Measurements from ENCODE around the genes C2orf74, COMMD1 and WDPCP.

DNA sequence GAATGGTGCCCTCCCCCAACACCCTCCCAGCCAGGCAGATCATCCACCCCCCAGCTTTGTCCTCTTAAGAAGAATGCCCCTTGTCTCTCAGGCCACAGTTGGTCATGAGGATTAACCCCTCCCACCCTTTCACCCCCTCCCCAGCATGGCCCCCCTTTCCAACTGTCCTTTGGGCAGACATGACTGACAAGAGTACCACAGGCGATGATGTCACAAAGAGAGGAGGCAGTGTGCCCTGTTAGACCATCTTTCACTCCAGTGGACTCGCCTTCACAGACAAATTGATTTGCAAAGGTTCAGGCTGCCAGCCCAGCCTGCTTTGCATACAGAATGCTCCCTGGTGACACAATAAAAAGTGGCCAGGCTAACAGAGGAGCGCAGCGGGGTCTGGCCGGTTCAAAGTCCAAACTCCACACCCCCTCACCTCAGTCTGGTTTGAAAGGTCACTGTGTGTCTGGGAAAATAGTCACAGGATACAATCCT, 237.1 kb downstream of the BCL11A start:
- PRO-cap, result no peak

- PRO-cap, result no peak
These were observed 37.9 kb downstream of the BCL11A start for GRCh38 chr2:60515540-60515997.

- PRO-cap, result no peak
These were observed 37.1 kb downstream of the BCL11A start for GRCh38 chr2:60516335-60516766.

GRCh38 chr2:60519287-60519556, 34.2 kb downstream of the BCL11A start:
- PRO-cap, result no peak

DNA sequence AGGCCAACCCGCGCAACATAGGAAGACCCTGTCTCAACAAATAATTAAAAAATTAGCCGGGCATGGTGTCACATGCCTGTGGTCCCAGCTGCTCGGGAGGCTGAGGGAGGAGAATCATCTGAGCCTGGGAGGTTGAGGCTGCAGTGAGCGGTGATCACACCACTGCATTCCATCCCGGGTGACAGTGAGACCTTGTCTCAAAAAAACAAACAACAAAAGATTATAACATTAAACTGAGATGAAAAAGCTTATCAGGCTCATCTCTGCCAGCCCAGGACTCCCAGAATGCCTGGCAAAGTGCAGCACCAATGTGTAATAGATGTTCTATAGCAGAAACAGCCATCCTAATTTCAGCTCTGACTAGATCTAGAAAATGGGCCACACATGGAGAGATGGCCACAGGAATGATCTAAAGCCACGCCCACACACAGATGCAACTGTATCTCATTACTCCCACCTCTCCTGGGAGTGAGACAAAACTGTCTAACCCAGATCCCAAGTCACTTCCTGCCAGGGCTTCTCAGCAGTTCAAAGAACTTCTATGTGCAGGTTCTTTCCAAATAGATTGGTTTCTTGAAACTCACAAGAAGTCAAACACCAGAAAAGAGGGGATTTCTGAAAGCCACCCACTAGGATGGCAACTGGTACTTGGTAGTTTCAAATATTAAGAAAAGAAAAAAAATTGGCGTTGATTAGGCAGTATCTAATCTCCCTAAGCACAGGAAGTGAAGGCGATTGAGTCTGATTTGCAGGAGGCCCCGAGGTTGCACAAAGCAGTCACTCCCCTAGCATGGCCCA, 50.8 kb downstream of the PAPOLG start:
- PRO-cap, result no peak

- PRO-cap, result no peak
These were observed 13.5 kb upstream of the REL start for GRCh38 chr2:60867741-60868363.

DNA sequence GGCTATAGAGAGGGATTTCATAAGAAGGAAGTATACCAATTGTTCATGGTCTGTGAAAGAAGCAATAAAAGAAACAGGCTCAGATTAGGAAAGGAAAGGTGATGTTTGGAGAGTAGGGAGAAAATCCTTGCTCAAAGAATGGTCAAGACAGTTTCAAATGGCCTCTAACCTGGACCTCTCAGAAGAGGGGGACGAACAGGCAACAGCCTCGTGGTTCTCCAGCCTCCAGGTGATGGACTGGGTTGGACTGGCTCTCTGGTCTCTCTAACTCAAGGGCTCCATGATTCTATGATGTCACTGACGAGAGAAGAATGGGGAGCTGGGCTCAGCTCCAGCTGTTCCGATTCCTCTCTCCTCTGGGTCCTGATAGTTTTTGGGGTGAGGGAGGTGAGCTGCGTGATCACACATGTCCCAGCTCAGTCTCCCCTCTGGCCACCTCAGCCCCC, at the start of gene C2orf74:
Gene C2orf74, plus strand, starts transcription at position 343 of the 446 bp plus-strand sequence.
- PRO-cap, result no peak

GRCh38 chr2:61218420-61219122, 56.6 kb downstream of the C2orf74 start:
- PRO-cap, result no peak

GRCh38 chr2:61539162-61539636, 1.0 kb upstream of the XPO1 start:
- PRO-cap, result no peak

DNA sequence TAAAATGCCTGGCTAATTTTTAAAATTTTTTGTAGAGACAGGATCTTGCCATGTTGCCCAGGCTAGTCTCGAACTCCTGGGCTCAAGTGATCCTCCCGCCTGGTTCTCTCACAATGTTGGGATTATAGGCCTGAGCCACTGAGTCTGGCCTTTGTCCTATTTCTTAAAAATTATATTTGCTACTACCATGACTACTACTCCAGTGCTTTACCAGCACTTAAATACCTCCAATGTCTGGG, 147.3 kb downstream of the FAM161A start:
- PRO-cap, result no peak

DNA sequence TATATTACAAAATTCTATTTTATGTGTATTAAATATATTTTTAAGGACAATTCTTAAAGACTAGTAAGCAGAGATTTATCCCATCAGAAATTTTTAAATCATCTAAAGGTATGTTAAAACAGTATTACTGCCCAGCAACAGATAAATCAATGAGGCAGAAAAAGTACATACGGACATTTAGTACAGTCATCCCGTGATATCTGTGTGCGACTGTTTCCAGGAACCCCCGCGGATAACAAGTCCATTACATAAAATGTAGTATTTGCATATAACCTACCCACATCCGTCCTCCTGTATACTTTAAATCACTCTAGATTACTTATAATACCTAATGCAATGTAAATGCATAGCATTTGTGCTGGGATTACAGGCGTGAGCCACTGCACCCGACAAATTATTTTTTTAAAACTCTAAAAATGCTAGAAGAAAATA, 91.7 kb downstream of the FAM161A start:
- PRO-cap, result no peak

- PRO-cap, result bidirectional peak, plus-strand start at chr2:61905674, minus-strand start at chr2:61905594
These were observed at the start of gene COMMD1 for GRCh38 chr2:61905158-61906354. COMMD1 (plus strand) TSS chr2:61905674.

DNA sequence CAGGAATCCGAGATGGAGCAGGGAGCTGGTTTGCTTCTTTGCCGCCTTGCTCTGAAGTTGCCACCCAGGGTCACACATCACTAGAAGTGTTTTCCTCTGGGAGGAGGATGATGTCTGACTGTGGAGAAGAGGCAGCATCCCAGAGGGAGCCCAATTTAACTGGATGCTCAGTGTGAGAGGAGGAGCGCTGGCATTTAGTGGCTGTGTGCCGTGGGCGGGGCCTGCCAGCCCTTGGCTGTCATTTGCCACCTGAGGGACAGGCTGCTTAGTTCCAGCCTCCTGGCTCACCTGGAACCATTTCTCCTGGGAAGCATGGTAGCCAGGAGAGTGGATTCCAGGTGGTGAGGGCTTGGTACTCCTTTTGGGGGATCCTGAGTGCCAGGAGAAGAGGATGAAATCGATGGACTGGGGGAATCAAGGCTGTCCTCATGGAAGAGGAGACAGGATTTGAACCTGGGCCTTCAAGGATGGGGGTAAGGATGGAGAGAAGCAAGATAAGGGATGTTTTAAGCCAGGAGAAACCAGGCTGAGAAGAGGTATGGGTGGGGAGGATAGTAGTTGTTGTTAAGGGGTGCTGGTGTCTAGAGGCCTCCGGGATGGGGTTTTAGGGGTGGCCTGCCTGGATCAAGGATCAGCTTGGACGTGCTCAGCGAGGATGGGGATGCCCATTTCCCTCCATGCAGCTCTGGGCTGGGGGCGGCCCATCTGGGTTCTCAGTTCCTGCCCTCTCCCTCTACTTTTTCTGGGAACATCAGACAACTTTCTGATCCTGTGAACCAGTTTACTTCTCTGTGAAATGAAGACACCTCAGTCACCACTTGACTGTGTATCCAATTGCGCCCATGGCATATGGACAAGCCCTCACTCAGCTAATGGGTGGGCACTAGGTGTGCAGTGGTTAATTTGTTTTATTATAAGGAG, 9.9 kb downstream of the B3GNT2 start:
- PRO-cap, result no peak

- PRO-cap, result no peak
These were observed 108.8 kb downstream of the B3GNT2 start for GRCh38 chr2:62304497-62305422.

GRCh38 chr2:62491882-62492372, 14.1 kb downstream of the TMEM17 start:
- PRO-cap, result no peak

DNA sequence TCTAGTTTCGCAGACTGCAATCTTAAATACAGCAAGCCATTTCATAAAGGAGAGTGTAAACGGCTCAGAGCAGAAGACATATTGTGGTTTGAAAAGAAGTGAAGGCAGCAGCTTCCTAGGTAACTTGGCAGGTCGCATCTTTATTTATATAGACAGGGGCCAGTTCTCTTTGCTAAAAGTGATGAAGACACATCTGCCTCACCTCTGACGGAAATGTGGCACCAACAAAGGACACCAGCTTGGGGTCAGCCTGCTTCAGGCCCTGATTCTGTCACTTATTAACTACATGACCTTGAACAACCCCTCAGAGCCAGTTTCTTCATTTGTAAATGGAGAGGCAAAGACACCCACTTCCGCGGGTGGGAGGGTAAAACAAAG, 63.9 kb upstream of the TMEM17 start:
- PRO-cap, result no peak

- PRO-cap, result no peak
These were observed 169.5 kb upstream of the OTX1 start for GRCh38 chr2:62881152-62881473.

DNA sequence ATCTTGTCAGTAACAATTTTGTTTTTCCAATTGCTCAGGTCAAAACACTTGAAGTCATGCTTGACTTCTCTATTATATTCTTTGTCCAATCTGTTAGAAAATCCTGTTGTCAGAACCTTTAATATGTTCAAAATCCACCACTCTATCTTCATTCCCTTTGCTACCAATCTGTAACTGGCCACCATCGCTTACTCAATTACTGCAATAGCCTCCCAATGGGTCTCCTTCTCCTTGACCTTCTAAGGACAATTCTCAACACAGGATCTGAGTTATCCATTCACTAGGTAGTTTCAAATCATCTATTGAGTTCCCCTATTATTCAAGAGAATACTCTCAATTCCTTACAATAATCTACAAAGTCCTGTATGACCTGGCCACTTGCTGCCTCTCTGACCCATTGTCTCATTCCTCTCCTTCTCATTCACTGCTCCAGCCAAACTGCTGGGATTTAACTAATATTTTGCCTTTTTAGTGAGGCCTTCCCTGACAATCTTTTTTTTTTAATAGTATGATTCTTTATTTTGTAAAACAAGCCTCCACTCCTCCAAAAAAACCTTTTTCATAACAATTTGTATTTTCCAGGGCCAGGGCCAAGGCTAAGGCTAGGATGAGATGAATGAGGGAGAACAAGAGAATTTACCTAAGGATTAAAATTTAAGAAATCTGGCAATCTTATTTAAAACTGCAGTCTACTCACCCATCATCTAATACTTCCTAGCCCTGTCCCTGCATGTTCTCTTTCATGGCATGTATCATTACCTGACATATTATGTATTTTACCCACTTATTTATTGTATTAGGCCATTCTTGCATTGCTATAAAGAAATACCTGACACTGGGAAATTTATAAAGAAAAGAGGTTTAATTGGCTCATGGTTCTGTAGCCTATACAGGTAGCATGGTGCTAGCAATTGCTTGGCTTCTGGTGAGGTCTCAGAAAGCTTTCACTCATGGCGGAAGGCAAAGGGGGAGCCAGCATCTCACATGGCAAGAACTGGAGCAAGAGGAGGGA, 216.8 kb downstream of the WDPCP start:
- PRO-cap, result no peak

DNA sequence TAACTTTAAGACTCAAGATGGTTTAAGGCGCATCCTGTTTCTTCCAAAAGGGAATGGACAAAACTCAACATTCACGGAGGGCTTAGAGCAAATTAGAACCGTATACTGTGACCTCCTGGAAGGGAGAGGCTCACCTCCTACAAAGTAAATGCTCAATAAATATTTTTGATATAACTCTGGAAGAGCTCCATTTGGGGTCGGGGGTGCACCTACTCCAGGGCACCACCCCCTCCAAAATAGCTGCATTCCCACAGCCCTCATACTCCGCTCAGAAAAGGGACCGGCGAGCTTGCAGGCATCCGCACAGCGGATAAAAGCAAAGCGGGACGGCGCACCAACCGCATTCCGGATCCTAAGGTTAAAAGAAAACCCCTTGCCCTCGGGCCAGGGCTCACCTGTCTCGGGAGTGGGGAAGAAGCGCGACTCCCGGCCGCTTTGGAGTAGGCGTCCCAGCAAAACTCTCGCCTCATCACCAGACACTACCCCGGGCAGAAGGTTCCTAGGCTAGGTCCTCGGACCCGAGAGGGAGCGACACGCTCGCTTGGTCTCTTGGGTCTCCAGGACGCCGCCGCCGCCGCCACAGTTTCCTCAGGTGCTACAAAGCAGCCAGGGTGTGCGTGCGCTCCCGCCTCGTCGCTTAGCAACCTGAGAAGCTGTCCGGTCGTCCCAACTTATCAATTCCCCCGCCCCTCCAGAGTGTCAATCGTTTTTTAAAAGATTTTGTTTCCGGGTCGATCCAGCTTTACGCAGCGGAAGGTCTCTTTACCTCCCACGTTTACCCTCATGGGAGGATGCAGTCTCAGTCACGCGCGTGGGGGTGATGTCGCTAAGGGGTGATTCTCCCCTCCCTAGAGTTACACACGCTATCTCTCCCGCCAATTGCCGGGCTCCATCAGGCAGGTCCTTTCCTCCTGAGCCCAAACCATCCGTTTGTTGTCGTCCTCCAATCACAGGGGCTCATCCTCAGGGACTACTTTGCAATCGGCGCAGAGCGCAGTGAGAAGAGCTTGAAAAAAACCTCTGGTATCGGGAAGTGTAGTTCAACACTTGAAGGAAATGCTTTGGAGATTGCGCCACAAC, at the start of gene WDPCP:
Gene WDPCP, minus strand, starts transcription at position 676 of the 1,080 bp plus-strand sequence.
- PRO-cap, result bidirectional peak, plus-strand start at position 772 of the sequence, minus-strand start at position 698 of the sequence; bidirectional peak, plus-strand start outside the sequence, minus-strand start at position 932 of the sequence

DNA sequence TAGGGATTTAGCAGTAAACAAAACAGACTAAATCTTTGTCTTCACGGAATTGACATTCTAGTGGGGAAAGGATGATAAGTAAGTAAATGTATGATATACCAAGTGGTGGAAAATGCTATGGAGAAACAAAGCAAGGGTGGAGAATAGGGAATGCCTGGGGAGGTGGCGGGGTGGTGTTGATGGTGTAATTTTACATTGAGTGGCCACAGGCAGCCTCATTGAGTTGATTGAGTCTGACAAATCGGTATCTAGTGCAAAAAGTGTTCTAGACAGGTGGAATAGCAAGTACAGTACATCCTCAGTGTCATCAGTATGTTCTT, 46.3 kb downstream of the UGP2 start:
- PRO-cap, result no peak